Body of pancreas (tissue), 2 donors: ENCODE measurements around a stretch of chr13.

GRCh38 chr13:40952511-40953053 is 66.5 kb downstream of the ELF1 start:
- PRO-cap = no peak
- RAMPAGE, long total RNA, 2 experiments = no peak in any of the 2 experiments

DNA sequence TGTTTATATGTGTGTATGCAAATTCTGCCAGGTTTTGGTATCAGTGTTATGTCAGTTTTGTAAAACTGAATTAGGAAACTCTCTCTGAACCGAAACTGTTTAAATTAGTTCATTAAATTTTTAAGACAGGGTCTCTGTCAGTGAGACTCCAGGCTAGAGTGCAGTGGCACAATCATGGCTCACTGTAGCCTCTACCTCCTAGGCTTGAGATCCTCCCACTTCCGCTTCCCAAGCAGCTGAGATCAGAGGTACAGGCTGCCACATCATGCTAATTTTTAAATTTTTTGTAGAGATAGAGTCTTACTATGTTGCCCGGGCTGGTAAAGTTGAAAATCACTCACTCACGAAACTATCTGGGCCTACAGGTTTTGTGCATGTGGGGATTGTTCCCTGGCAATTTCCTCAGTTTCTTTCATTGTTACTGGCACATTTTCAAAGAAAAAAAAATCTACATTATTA is 49.5 kb downstream of the ELF1 start:
- PRO-cap = no peak
- RAMPAGE, long total RNA, 2 experiments = no peak in any of the 2 experiments

- PRO-cap = no peak
- RAMPAGE, long total RNA, 2 experiments = no peak in any of the 2 experiments
Measured at GRCh38 chr13:40986385-40986919, 32.7 kb downstream of the ELF1 start.

GRCh38 chr13:41464187-41464989 is 7.0 kb downstream of the RGCC start:
- PRO-cap = no peak
- RAMPAGE, long total RNA, 2 experiments = no peak in any of the 2 experiments

GRCh38 chr13:41465528-41466427 is 8.4 kb downstream of the RGCC start:
- PRO-cap = no peak
- RAMPAGE, long total RNA, 2 experiments = no peak in any of the 2 experiments

GRCh38 chr13:41696311-41697735 is 239.5 kb downstream of the RGCC start:
- PRO-cap = no peak
- RAMPAGE, long total RNA, 2 experiments = start-site peak on the minus strand in 1 of 2 experiments, at chr13:41697222-41697827 at its widest, 12 reads per replicate

- PRO-cap = no peak
- RAMPAGE, long total RNA, 2 experiments = no peak in any of the 2 experiments
Measured at GRCh38 chr13:41955660-41956050, 5.3 kb downstream of the VWA8 start.

DNA sequence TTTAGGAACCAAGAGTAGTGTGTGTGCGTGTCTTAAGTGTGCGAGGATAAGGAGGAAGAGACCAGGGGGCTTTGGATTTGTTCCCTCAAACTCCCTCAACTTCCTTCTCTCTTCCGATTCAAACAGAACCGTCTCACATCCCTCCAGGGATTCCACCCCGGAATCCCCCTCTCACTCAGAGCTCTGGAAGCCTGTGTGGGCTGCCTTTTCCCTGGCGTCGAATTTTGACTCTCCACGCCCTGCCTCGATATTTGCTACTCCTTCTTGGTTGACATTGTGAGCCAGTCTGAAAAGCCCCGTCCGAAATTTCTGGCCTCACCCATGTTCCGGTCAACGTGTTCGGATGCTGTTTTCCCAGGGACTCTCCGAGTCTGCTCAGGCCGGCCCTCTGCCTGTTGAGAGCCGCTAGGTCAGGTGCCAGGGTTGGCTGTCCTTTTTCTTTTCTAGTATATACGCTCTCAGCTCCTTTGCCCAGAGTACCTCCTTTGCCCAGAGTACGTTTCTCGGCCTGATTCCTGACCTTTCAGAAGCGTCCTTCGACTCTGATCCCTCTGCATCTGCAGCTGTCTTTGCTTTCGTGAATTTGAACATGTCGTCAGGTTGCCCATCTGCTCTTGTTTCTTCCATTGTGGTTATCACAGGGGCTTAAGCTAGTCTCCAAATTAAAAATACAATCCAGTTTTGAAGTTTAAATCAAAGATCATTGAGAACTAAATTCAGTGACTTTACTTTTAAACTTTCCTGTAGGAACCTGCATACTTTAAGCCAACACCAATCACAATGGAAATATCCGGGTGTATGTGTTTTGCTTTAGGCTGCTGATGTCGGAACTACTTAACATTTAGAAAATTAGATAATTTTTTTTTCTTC is 6.7 kb upstream of the DGKH start:
- PRO-cap = no peak
- RAMPAGE, long total RNA, 2 experiments = no peak in any of the 2 experiments

DNA sequence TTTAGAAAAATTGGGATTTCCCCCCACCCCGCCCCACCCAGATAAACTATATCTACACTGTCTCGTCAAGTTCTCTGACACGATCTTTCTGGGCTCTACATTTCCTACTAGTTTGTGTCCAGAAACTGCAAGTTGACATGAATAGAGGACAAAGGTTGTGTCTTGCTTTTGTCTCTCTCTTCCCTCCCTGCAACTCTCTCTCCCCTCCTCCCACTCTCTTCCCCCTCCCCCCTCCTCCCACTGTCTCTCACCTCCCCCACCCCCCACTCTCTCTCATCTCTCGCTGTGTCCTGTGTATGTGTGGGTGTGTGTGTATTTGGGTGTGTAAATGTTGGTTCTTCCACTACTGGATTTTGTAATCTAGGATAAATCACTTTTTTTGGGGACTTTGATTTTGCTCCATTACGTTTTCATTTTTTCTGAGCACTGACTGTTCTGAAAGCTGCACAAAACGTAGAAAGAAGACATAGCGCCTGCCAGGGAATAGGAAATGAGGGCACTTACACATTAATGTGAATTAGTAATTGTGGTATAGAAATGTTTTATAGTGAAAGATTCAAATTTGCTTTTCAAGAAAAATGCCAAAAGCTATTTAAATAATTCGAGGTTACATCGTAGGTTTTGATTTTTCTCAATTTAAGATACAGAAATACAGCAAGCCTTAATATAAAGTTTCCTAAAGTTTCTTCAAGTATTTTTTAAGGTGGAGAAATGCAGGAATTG is 48.5 kb downstream of the AKAP11 start:
- PRO-cap = no peak
- RAMPAGE, long total RNA, 2 experiments = no peak in any of the 2 experiments

DNA sequence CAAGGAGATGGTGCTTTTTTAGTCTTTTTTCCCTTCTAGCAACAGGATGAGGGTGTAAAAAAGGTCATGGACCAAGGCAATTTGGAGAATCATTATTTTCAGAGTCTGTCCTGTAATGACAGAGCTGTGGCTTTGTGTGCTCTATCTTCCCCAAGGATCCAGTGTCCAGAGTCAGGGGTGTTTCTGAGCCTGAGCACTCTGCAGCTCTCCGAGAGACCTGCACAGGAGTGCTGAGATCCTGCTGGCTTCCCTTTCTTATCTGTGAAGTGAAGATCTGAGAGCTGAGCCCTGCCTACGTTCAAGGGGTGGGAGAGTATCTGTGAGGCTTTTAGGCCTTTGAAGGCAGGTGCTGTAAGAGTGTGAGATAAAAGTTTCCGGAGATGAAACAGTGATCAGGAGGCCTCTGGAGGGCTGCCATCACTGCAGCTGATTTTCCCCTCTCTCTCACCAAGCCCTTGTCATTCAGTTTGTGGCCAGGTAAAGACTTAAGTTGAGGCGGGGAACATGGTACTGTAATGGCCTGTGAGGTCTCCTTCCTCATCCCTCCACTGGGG is 83.1 kb downstream of the AKAP11 start:
- PRO-cap = no peak
- RAMPAGE, long total RNA, 2 experiments = no peak in any of the 2 experiments

- PRO-cap = no peak
- RAMPAGE, long total RNA, 2 experiments = no peak in any of the 2 experiments
Measured at GRCh38 chr13:42552898-42553417, 21.0 kb upstream of the TNFSF11 start.

GRCh38 chr13:42560220-42560814 is 13.6 kb upstream of the TNFSF11 start:
- PRO-cap = no peak
- RAMPAGE, long total RNA, 2 experiments = no peak in any of the 2 experiments

DNA sequence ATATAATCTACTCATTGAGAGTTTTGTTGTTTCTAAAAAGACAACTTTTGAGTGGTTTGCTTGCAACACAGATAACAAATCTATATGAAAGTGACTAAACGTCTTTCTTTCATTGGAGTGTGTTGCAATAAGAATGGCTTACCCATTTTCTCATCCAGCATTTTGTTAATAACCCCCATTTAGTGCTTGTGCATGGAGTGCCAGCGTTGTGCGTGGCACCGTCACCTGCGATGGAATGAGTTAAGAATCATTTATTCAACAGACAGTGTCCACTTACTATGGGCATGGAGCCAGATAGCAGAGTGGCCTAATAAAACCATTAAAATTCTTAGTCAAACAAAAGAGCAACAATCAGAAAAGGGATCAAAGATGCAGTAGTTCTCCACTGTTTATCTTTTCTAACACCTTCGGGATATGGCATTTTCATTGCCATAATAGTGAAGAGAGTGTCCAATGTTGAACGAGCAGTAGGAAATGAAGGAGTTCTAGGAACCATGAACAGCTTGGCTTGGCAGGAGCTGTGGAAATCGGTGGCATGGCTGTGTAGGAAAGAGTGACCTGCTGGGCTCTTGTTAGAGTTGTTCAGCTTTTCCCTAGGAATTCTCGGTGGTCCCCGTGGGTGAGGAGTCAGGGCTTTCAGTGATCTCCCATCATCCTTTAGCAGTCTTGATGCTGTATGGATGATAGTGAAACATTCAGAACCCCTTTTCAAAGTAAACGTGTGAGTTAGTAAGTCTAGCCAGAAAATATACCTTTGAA is 2.0 kb downstream of the TNFSF11 start:
- PRO-cap = no peak
- RAMPAGE, long total RNA, 2 experiments = no peak in any of the 2 experiments

GRCh38 chr13:42870189-42870999 is 89.0 kb downstream of the FAM216B start:
- PRO-cap = no peak
- RAMPAGE, long total RNA, 2 experiments = no peak in any of the 2 experiments

DNA sequence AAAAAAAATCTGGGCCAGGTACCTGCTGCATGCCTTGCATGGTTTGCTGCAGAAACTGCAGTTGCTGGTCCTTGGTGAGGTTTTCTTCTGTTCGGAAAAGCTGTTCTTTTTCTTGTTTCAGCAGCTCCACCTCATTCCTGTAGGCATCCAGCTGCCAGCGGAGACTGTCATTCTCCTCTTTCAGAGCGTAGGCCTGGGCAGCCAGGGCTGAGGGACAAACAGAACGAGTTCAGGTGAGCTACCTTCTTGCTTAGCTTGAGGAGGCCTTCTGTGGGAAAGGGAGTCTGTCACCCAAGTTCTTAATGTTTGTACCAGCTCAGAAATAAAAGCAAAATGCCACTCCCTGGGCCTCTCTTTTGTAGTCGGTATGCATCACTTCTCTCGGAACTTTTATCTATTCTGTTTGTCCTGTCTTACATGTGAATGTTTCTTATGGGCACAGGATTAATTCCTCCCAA is 275.0 kb downstream of the DNAJC15 start:
- PRO-cap = no peak
- RAMPAGE, long total RNA, 2 experiments = no peak in any of the 2 experiments

- PRO-cap = bidirectional peak, plus-strand start at chr13:44142345, minus-strand start at chr13:44141994
- RAMPAGE, long total RNA, 2 experiments = start-site peak on the plus strand in 1 of 2 experiments, at chr13:44142281-44142354 at its widest, 47 reads per replicate
Measured at GRCh38 chr13:44142190-44142953, 18.7 kb downstream of the SMIM2 start.

DNA sequence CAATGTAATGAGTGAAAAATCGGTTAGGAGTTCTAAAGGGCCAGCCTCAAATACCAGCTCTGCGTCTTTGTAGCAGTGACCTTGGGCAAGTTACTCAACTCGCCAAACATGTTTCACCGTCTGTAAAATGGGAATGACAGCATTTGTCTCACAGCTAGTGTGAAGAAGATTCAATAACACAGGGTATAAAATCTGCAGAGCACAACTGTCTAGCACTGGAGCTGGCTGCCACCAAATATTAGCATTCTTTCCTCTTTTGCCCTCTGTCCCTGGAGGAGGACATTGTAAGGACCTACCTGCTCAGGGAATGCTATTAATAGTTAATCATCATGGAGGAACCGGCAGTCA is 22.1 kb upstream of the SERP2 start:
- PRO-cap = no peak
- RAMPAGE, long total RNA, 2 experiments = no peak in any of the 2 experiments

DNA sequence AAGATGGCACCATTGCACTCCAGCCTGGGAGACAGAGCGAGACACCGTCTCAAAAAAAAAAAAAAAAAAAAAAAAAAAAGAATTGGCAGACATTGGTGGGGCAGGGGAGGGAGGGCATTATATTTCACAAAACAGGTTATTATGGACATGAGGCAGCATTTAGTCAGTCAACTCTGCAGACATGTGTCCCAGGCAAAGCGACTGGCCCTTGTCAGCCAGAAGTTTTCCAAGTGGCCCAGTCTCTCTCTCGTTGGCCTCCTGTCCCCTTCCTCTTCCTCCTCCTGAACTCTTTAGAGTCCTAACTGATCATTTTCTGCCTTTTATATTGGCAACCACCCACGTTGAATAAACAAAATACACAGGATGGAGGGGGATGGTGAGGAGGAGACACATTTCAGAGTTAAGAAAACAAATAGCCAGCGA is 11.5 kb upstream of the SERP2 start:
- PRO-cap = no peak
- RAMPAGE, long total RNA, 2 experiments = no peak in any of the 2 experiments

GRCh38 chr13:44393339-44393925 is 19.8 kb downstream of the SERP2 start:
- PRO-cap = no peak
- RAMPAGE, long total RNA, 2 experiments = no peak in any of the 2 experiments

GRCh38 chr13:44403368-44404006 is 29.9 kb downstream of the SERP2 start:
- PRO-cap = no peak
- RAMPAGE, long total RNA, 2 experiments = no peak in any of the 2 experiments